ENCODE data around the gene EIF3B.

DNA sequence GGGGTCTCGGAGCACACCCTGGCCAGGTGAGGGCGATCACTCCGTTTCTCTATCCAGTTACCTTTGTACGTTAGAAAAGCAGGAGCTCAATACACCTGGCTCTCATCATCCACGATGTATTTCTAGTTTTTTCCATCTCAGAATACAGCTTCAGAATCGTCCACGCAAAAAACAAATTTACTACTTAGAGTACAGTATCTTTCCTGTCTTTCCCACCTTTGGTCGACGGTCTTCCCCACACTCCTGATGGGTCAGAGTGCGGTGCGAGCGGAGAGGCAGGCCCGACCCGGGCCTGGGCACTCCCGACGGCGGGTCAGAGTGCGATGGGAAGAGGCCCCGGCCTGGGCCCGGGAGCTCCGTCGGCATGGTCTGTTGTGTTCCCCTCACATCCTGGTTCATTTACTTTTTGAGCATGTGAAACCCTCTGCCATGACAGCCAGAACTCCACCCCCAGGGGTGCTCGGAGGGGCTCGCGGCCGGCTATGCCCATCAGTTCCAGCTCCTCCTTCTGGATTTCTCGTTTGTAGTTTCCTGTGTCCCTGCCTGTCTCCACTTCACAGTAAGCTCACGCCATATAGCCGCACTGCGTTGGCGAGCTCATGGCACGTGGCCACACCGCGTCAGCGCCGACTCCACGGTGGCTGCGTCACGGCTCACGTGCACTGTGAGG is 7.9 kb downstream of the COX19 start:
- PRO-cap, result no peak
- RAMPAGE, long total RNA, result no peak

- PRO-cap, result bidirectional peak, plus-strand start at chr7:1028526, minus-strand start at chr7:1028356; bidirectional peak, plus-strand start at chr7:1029058, minus-strand start at chr7:1029081; unidirectional peak, minus-strand start at chr7:1029108
- RAMPAGE, long total RNA, result no peak
These were observed 15.8 kb upstream of the GPR146 start for GRCh38 chr7:1028091-1029309.

- PRO-cap, result no peak
- RAMPAGE, long total RNA, result no peak
These were observed 7.0 kb downstream of the GPR146 start for GRCh38 chr7:1051171-1051830.

DNA sequence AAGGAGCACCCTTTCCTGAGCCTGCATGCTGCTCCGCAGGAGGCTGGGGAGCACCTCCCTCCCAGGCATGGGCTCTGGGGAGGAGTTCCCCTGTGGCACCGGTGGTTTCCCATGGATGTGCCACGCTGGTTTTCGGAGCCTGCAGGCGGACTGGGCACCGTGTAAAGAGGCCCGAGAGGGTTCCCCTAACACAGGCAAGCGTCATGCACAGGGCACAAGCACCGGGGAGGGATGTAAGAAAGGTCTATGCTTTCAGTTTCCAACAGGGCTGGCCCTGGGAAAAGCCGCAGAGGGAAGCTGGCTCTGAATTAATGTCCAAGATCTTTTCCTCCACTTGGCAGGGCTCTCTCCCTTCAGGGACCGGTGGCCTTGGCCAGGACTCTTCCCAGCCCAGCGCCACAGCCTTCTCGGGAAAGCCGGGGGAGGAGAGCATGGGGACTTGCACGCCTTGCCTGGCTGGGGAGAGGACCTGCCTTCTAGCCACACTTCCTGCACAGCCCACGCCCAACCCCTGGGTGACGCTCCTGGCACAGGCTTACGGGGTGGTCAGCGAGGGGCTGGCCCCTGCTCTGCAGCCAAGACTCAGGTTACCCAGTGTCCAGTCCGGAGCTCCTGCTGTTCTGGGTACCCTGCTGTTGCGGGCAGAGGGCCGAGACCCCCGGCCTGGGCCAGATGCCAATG is 11.4 kb upstream of the GPER1 start:
- PRO-cap, result no peak
- RAMPAGE, long total RNA, result no peak

DNA sequence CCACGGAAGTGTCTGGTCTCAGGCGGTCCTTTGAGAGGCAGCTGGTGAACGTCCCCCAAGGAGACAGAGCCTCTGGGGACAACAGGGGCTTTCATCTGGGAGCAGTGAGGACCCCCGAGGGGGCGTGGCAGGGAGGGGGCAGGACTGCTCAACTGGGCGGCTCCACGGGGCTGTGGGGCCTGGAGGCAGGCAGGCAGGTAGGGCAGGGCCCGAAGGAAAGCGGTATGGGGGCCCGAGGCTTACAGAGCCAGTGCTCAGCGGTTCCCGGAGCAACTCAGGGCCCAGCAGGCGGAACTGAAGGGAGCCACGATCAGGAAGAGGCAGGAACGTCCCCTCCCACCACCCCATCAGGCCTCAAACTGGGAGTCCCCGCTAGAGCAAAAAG is 21.4 kb upstream of the ZFAND2A start:
- PRO-cap, result no peak
- RAMPAGE, long total RNA, result no peak

DNA sequence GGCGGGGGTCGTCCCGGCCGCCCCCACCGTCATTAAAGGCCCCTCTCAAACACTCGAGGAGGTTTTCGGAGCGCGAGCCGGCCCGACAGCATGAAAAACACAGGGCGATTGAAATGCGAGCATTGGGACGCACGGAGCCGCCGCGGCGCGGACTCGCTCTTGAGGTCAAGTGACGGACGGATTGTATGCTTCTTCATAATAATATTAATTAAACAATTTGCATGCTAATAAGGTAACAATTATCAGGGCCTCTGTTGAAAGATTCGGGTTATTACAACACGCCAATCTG is 2.3 kb upstream of the UNCX start:
- PRO-cap, result no peak
- RAMPAGE, long total RNA, result no peak

GRCh38 chr7:1458785-1459067 is 544 bp downstream of the MICALL2 start:
- PRO-cap, result no peak
- RAMPAGE, long total RNA, result no peak

DNA sequence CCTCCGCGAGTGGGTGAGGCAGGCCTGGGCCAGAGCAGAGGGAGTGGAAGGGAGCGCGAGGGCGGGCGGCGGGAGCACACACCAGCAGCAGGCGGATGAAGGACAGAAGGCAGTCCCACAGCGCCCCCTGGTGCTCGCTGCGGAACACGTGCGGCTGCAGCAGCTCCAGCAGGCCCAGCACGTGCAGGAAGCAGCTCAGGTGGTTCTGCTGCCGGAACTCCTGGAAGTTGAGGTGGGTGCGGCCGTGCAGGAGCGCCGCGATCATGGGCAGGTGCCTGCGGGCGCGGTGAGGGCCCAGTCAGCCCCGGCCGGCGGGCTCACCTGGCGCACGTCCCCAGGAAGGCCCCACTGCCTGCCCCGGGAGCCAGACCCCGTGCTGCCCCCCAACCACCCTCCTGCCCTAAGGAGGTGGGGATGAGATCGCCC is 14.8 kb upstream of the MICALL2 start:
- PRO-cap, result unidirectional peak, plus-strand start at position 162 of the sequence
- RAMPAGE, long total RNA, result no peak

DNA sequence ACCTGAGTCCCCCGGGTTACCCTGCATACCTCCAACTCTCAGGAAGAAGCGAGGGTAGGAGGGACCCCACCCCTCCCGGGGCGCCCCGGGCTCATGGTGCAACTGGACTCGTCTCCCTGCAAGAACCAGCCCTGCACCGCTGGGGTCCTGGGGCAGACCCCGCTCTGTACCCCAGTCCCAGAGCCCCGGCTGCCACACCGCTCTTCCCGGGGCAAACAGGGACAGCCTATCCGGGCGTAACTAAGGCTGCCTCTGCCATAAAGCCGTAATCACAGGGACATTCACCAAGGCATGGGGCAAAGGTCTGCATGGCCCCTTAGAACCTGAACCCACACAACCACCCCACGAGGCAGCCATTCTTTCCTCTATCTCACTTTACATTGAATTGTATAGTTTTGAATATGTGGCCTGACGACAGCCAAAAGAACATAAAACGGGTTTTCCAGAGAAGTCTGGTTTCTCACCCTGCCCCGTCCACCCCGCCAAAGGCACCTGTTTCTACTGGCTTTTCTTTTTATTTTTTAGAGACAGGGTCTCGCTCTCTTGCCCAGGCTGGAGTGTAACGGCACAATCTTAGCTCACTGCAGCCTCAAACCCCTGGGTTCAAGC is 6.5 kb upstream of the MAFK start:
- PRO-cap, result no peak
- RAMPAGE, long total RNA, result no peak

DNA sequence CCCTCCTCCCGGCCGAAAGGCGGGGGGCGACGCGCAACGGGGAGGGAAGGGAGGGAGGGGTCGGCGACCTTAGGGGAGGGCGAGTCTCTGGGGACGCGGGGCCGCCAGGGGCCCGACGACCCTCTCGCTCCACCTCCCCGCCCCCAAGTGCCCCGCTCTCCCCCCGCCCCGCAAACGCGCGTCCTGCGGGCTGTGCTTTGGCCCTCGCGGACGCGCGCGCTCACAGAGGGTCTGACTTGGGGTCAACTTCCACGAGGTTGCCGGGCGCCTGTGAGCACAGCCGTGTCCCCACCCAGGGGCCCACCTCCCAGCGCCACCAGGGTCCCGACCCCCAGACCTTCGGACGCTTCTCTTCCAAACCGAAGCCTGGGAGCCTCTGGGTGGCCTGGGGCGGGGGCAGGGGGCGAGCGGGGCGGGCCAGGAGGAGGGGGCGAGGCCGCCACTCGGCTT is 4.9 kb upstream of the ELFN1 start:
- PRO-cap, result no peak
- RAMPAGE, long total RNA, result no peak

DNA sequence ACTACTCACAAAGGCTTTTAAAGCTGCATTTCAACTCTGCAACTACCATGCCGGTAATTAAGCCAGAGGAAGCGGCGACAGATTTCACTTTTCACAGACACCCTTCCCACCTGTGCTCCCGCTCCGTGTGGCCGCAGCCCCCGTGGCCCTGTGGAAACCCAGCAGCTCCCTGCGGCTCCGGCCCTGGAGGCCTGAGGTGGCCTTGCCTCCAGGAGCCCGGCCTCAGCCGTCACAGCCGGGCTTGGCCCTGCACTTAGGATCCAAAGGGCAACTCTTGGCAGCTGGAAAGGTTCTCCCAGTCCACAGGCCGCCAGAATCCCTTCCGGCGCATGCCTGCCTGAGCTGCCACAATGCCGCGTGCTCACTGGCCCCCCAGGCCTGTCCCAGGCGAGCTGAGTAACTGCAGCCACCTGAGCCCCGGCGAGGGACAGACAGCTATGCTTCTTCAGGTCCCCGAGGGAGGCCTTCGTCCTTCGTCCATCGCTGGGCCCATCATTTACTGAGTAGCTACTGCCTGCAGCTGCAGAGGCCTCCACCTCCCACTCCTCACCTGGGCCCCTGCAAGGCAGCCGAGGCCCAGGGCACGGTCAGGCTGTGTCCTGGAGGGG is 172.2 kb downstream of the ELFN1 start:
- PRO-cap, result no peak
- RAMPAGE, long total RNA, result no peak

DNA sequence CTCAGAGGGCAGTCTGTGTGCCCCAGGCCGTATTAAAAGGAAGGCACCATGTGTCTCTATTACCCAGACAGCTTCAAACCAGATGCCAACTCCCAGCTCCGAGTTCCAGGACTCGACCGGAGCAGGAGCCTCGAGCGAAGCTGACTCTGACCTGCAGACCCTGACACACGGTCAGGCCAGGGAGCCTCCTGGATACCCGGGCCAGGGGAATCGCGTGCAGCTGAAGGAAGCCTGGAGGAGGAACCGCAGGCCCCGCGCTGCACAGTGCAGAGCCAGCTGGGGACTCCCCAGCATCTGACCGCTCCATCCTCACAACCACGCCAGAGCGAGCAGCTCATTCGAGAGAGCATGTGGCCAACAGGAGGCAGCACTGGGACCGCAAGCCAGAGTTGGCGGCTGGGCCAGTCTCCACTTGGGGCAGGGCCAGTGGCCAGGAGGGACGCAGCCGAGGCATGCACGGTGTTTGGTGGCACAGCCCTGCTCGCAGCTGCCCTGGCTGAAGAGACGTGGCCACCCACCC is 213.7 kb downstream of the ELFN1 start:
- PRO-cap, result no peak
- RAMPAGE, long total RNA, result no peak

DNA sequence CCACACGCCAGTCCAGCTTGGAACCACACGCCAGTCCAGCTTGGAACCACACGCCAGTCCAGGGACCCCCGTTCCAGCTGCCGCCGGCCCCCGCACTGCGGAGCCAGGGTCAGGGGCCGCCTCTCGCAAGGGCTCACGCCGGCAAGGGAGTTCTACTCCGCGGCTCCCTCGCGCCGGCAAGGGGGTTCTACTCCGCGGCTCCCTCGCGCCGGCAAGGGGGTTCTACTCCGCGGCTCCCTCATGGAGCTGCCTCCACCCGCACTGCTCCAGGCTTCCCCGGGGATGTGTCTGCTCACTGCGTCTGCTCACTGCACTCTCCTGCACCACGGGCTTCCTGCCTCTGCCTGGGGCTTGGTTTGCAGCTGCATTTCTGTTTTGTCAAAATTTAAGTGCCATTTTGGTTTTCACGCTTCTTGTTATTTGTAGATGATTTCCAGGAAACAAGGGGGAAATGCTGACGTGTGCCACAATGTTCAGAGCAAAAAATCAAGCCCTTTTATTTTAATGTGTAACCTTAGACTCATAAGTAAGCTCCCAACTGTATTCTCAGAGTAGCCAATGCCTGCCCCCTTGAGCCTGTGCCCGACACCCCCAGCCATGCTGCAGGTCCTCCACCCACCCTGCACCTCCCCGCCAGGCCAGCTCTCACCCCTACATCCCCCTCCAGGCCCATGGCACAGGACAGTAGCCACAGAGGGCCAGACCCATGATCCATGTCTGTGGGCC is 246.3 kb downstream of the MAD1L1 start:
- PRO-cap, result no peak
- RAMPAGE, long total RNA, result no peak

- PRO-cap, result no peak
- RAMPAGE, long total RNA, result no peak
These were observed 195.4 kb downstream of the MAD1L1 start for GRCh38 chr7:2037256-2037896.

- PRO-cap, result no peak
- RAMPAGE, long total RNA, result no peak
These were observed 153.0 kb downstream of the MAD1L1 start for GRCh38 chr7:2079485-2080468.

DNA sequence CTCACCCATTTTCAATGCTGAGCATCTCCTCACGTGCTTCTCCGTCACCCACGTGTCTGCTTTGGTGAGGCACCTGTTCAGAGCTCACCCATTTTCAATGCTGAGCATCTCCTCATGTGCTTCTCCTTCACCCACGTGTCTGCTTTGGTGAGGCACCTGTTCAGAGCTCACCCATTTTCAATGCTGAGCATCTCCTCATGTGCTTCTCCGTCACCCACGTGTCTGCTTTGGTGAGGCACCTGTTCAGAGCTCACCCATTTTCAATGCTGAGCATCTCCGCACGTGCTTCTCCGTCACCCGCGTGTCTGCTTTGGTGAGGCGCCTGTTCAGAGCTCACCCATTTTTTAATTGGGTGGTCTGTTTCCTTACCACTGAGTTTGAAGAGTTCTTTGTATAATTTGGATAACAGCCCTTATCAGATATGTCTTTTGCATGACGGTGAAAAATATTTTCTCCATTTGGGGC is 99.7 kb downstream of the MAD1L1 start:
- PRO-cap, result no peak
- RAMPAGE, long total RNA, result no peak

DNA sequence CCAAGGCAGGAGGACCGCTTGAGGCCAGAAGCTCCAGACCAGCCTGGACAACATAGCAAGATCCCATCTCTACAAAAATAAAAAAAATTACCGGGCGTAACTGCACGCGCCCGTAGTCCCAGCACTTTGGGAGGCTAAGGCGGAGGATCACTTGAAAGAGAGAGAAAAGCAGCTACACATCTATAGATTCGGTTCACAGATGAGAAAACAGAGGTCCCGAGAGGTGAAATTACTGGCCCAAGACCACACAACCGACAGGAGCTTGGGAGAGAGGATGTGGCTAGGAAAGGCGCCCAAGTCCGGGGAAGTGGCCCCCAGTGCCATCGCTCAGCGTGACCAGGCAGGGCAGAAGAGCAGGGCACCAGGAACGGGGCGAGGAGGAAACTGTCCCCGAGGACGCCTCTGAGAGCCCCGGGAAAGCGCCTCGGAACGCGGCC is 596 bp downstream of the SNX8 start:
- PRO-cap, result unidirectional peak, plus-strand start at position 246 of the sequence; unidirectional peak, plus-strand start at position 348 of the sequence
- RAMPAGE, long total RNA, result no peak

DNA sequence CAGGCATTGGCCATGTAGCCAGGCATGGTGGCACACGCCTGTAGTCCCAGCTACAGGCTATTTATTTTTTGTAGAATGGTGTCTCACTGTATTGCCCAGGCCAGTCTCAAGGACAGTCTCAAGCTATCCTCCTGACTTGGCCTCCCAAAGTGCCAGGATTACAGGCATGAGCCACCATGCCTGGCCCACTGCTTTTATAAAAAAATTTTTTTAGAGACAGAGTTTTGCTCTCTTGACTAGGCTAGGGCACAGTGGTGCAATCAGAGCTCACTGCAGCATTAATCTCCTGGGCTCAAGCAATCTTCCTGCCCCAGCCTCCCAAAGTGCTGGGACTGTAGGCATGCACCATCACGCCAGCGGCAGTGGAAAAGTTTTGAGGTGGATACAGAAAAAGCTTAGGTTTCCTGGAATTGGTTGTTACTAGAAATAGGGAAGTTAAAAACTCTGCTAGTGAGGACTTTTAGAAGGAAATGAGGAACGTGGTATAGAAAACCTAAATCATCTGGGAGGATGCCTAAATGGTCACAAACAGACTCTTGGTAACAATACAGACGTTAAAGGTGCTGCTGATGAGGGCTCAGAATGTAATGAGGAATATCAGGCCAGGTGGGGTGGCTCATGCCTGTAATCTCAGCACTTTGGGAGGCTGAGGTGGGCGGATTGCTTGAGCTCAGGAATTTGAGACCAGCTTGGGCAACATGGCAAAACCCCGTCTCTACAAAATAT is 10.9 kb upstream of the SNX8 start:
- PRO-cap, result no peak
- RAMPAGE, long total RNA, result no peak

GRCh38 chr7:2353843-2354677 is 567 bp upstream of the EIF3B start:
- PRO-cap, result bidirectional peak, plus-strand start at chr7:2354137, minus-strand start at chr7:2353996; bidirectional peak, plus-strand start at chr7:2354344, minus-strand start at chr7:2354293; bidirectional peak, plus-strand start at chr7:2354869, minus-strand start at chr7:2354554
- RAMPAGE, long total RNA, result no peak

GRCh38 chr7:2354678-2355761 is at the start of gene EIF3B:
TSS of gene EIF3B (plus strand) at chr7:2354827.
- PRO-cap, result bidirectional peak, plus-strand start at chr7:2354869, minus-strand start at chr7:2354554; bidirectional peak, plus-strand start at chr7:2355823, minus-strand start at chr7:2355594
- RAMPAGE, long total RNA, result no peak